PC-3 (cell line): ENCODE measurements around a stretch of chr10.

DNA sequence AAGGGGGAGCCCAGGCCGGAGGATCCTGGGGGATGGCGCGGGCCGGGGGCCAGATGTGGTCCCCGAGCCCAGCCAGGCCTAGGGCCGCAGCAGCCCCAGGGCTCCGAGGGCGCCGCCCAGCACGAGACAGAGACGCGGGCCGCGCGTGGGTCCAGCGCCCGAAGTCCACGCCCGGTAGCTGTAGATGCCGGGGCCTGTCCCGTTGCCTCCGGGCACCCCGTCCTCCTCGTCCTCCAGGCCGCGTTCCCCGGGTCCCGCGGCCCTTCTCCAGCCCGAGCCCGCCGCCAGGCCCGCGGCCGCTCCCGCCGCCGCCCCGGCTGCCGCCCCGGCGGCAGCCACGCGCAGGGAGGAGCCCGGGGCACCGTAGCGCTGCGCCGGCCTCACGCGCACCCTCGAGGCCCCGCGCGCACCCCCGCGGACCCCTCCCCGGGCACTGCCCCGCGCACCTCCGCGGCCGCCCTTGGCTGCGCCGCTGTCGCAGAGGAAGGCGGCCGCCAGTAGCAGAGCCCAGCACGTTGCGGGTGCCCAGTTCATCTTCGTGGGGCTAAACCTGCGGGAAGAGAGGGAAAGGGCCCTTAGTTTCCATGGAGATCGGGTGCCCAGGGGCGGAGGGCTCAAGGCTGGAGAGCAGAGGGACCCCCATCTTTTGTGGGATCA lies 1.1 kb downstream of the SPRN start:
- RAMPAGE, long total RNA: no peak

- RAMPAGE, long total RNA: no peak
Observed at GRCh38 chr10:133527590-133528686, 775 bp downstream of the CYP2E1 start.

- RAMPAGE, long total RNA: no peak
Observed at GRCh38 chr10:133528687-133529755, 1.9 kb downstream of the CYP2E1 start.